Peyer's patch (tissue), 4 donors: ENCODE measurements around a stretch of chr1.

GRCh38 chr1:197994802-197995446 lies 77.8 kb downstream of the LHX9 start:
- PRO-cap: no peak
- RAMPAGE, long total RNA, 4 experiments: no peak in any of the 4 experiments

- PRO-cap: unidirectional peak, plus-strand start at chr1:198156362
- RAMPAGE, long total RNA, 4 experiments: no peak in any of the 4 experiments
Measured at GRCh38 chr1:198155945-198156438, 806 bp upstream of the NEK7 start.

DNA sequence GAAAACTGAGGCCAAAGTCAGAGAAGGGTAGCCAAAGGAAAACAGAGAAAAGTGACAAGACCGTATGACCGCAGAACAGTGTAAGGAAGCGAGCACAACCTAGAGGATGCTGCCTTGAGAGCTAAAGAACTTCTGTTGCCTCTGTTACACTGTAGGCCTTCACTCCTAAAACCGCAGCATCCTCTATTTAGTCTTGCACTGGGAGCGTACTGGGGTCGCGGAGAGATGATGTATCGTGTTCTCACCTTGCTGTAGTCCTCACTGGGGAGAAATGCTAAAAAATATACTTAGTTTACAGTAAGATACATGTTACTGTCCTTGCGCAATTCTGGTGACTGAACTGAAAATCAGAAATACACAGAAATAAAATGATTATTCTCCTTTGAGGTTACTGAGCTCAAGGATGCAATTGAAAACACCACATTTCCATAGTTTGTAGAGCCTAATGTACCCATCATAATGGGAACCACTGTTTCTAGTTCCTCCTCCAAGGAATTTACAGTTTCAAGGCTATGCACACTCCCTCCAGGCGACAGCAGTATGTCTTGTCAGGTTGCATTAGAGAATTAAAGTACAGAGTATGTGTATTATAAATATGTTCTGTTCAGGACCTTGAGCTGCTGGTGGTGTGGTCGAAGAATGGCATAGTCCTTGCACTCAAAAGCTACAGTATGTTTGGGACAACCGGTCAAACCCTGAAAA lies 1.3 kb downstream of the NEK7 start:
- PRO-cap: unidirectional peak, plus-strand start at position 73 of the sequence
- RAMPAGE, long total RNA, 4 experiments: no peak in any of the 4 experiments

DNA sequence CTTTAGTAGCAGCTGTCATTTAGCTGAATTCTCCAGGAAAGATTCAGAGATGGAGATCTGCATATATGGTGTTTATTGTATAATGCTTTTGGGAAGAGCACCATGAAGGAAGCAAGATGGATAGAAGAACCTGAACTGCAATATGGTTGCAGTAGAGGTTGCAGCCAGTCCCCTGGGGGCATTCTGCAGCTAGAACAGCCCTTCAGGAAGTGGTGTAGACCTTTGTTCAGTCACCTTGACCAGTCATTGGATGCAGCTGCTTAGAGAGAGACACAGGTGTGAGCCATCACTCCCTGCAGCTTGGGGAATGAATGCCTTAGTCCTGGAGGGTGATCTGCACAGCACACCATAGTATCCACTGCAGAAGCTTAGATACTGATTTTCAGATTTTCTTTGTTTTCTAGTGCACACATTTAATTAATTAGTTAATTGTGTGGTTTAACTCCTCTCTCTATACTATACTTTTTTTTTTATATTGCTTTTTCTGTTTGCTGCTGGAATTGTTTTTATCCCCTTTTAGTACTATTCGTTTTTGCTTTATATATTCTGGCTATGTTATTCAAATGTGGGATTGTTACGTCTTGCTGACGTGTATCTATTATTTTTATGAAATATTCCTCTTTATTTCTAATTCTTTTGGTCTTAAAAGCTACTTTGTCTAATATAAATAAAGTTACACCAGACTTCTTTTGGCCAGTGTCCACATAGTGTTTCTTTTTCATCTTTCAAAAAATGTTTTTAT lies 42.4 kb downstream of the NEK7 start:
- PRO-cap: no peak
- RAMPAGE, long total RNA, 4 experiments: no peak in any of the 4 experiments

DNA sequence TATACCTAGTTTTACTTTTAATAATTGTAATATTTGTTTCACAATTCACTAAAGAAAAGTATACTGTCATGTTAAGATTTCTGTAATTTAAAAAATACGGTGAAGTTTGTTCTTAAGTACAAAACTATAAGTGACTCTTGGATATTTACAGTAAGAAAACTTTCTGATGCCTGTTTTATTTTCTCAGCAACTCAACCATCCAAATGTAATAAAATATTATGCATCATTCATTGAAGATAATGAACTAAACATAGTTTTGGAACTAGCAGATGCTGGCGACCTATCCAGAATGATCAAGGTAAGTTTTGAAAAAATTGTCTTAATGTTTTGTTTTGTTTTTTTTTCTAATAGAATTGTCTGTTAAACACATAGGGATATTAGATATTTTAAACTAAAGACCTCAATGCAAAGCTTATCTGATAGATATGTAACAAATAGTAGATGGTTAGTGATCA lies 107.2 kb downstream of the NEK7 start:
- PRO-cap: no peak
- RAMPAGE, long total RNA, 4 experiments: no peak in any of the 4 experiments

GRCh38 chr1:198296849-198297596 lies 140.2 kb downstream of the NEK7 start:
- PRO-cap: no peak
- RAMPAGE, long total RNA, 4 experiments: start-site peak on the plus strand in 1 of 4 experiments, at chr1:198297165-198297173 at its widest, 22 reads per replicate

- PRO-cap: no peak
- RAMPAGE, long total RNA, 4 experiments: no peak in any of the 4 experiments
Measured at GRCh38 chr1:198622444-198622957, 16.3 kb upstream of the PTPRC start.

- PRO-cap: no peak
- RAMPAGE, long total RNA, 4 experiments: no peak in any of the 4 experiments
Measured at GRCh38 chr1:198633435-198633951, 5.3 kb upstream of the PTPRC start.

DNA sequence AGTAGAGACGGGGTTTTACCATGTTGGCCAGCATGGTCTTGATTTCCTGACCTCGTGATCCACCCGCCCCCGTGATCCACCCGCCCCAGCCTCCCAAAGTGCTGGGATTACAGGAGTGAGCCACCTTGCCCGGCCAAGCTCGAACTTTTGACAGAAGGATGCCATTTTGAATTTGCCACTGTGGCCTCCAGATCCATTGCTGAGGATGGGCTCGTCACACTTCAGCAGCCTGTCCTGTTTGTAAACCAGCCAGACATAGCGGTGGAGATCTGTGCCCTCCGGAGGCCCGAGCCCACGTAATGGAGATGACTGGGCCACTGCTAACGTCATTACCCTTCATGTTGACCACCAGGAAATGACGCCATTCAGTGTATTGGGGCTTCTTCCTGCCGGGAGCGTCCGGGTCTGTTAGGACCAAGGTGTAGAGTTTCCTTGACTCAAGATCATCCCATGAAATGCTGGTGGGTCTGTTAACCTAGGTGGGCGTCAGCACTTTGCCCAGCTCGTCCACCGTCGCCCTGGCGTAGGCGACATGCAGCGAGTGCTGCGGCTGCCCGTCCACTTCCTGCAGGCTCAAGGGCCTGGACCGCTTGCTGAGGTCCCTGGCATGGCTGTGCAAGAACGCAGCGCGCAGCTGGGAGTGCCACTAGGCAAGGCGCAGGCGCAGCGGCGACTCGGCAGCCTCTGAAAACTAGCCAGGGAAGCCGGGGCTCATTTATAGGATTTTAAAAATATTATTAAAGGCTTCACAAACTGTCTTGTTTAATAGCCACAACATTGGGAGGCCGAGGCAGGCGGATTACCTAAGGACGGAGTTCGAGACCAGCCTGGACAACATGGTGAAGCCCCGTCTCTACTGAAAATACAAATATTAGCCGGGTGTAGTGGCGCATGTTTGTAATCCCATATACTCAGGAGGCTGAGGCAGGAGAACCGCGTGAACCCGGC lies 40.9 kb downstream of the PTPRC start:
- PRO-cap: bidirectional peak, plus-strand start at position 411 of the sequence, minus-strand start at position 226 of the sequence
- RAMPAGE, long total RNA, 4 experiments: no peak in any of the 4 experiments

DNA sequence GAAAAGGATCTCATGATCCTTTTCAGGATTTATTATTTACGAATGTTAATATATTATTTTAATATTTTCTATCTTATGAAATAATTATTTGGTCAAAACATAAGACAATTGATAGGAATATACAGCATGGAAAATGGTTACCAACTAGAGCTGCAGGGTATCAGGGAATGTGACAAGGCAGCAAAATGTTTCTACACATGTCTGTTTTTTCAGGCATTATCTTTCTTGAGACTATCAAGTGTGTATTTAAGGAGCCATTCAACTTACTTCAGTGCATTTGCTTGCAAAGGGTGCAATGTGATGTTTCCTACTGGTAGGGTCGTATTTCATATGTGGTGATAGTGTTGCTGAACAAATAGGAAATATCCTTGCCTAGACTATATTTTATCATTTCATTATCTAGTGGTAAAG lies 42.3 kb downstream of the PTPRC start:
- PRO-cap: no peak
- RAMPAGE, long total RNA, 4 experiments: no peak in any of the 4 experiments

DNA sequence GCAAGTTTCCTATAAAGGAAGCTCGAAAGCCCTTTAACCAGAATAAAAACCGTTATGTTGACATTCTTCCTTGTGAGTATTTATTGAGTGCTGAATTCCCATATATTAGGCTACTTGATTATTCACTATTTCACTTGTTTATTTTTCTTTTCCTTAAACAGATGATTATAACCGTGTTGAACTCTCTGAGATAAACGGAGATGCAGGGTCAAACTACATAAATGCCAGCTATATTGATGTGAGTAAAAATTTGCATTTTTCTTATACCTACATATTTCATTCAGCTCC lies 93.4 kb downstream of the PTPRC start:
- PRO-cap: no peak
- RAMPAGE, long total RNA, 4 experiments: start-site peak on the plus strand in 1 of 4 experiments, centred at position 97 of the sequence, 12 reads per replicate

DNA sequence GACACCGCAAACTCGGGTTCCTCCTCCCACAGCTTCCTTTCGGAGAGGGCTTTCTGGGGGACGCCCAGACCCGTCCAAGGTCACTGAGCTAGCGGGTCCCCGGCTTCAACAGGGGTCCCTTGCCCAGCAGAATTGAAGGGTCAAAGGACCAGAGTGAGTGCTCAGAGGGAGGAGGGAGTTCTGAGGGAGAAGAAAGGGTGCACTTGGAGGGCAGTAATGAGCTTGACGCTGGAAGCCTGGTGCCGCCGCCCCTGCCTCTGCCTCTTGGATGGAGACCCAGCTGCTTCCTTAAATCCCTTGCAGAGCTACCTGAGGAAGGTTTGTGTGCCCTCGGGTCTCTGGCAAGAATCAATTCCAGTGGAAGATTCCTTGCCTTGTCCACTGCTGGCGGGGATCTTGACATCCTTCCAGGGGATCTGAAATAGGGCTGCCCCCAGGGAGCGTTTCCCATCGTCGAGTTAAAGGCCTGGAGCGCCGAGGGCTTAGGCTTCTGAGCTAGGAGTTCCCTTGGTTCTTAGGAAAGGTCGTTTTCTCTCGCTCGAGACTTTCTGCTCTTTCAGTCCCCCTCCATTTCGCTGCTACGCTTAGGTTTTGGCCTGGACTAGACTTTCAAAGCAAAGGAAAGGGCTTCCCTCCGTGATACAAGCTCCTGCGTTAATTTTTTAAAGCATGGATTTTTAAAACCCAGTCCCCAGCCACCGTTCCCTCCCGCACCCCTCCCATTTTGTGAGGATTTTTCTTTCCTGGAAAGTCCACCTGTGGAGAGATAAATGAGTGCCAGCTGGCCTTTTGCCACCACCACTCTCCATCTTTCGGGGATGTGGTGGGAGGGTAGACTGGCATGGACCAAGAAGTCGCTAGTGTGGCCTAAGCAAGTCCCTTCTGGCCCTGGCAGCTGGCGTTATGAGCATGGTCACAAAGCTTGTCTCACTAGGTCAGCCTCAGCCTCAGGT lies 9.0 kb downstream of the NR5A2 start:
- PRO-cap: unidirectional peak, plus-strand start at position 216 of the sequence; bidirectional peak, plus-strand start at position 456 of the sequence, minus-strand start at position 460 of the sequence; bidirectional peak, plus-strand start at position 834 of the sequence, minus-strand start at position 651 of the sequence
- RAMPAGE, long total RNA, 4 experiments: no peak in any of the 4 experiments

DNA sequence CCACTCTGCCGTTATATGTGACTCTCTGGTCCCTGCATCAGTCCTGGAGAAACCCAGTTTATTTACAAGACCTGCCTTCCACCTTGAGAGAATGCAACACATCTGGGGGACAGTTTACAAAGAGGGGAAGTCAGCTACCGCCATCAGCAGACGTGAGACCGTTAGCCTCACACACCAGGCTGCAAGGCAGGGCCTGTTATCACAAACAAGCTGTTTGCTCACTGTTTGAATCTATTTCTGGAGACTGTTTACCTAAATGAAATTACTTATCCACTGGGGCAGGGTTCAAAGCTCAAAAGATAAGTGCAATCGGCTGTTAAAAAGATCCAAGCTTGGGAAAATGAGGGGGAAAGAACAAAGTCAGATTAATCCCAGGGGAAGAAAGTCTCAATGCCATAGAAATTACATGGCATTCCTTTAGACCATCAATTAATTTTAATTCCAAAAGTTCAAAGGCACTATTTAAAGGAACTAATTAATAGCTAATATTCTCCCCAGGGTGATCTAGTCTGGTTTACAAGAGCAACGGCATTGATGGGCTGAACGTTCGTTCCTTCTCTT lies 134.4 kb downstream of the ZNF281 start:
- PRO-cap: no peak
- RAMPAGE, long total RNA, 4 experiments: no peak in any of the 4 experiments

GRCh38 chr1:200628168-200628901 lies 7.8 kb upstream of the KIF14 start:
- PRO-cap: no peak
- RAMPAGE, long total RNA, 4 experiments: no peak in any of the 4 experiments

GRCh38 chr1:200888069-200888830 lies 6.5 kb upstream of the INAVA start:
- PRO-cap: no peak
- RAMPAGE, long total RNA, 4 experiments: no peak in any of the 4 experiments

- PRO-cap: no peak
- RAMPAGE, long total RNA, 4 experiments: no peak in any of the 4 experiments
Measured at GRCh38 chr1:200902502-200903252, 8.0 kb downstream of the INAVA start.

DNA sequence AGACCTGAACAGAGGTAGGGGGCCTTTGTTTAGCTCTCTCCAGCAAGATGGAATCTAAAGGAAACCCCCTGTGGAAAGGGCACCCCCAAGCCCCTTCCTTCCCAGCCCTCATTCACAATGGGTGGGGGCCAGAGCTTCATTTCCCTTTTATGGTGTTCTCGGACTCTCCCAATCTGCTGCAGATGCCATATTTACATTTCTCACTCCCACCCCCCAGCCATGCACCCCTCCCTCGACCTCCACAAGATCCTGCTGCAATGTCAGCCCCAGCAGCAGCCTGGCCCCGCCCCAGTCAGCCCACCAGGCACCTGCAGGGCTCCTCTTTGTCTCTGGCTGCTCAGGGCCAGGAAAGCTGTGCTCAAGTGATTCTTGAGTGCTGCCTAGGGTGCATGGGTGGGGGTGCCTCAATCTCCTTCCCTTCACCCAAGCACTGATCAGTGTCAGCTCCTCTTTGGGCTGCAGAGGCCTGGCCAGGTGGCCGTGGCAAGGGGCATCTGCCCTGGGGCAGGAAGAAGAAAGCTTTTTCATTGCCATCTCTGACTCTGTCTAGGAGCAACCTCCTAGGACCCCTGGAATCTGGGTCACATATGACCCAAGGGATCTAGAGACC lies 1.7 kb downstream of the KIF21B start:
- PRO-cap: no peak
- RAMPAGE, long total RNA, 4 experiments: no peak in any of the 4 experiments

DNA sequence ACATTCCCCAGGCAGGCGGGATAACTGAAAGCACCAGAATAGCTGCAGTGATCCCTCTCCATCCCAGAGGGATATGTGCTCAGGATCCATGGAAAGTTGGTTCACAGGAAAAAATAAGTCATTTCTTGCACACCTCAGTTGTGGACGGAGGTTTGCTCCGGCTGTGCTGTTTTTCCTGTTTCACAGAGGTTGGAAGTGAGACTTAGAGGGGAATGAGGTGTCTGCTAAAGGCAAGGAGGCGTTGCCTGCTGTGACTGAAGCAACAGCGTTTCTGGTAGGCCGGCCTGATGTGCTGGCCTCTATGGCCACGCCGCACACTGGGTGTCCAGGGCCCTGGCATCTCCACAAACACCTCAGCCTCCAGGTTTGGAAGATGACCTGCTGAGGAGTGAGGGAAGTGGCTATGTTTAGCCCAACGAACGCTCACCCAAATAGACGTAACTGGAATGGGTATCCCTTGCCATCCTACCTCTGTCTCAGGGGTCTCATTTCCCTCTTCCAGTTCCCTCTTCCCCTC lies 12.1 kb downstream of the CACNA1S start:
- PRO-cap: no peak
- RAMPAGE, long total RNA, 4 experiments: no peak in any of the 4 experiments

GRCh38 chr1:201113851-201114878 lies 1.9 kb upstream of the CACNA1S start:
- PRO-cap: unidirectional peak, plus-strand start at chr1:201114369; bidirectional peak, plus-strand start at chr1:201114587, minus-strand start at chr1:201114581
- RAMPAGE, long total RNA, 4 experiments: start-site peak on the plus strand in 1 of 4 experiments, at chr1:201114367-201114389 at its widest, 5 reads per replicate

- PRO-cap: unidirectional peak, minus-strand start at chr1:201177115
- RAMPAGE, long total RNA, 4 experiments: no peak in any of the 4 experiments
Measured at GRCh38 chr1:201177052-201177547, 13.5 kb upstream of the IGFN1 start.